M059J (cell line): ENCODE data around the gene BIRC6.

- RAMPAGE, long total RNA, result no peak
Observed at GRCh38 chr2:30225015-30225901, 6.1 kb upstream of the LBH start.

GRCh38 chr2:30300313-30300705 is 69.0 kb downstream of the LBH start:
- RAMPAGE, long total RNA, result no peak

GRCh38 chr2:30361629-30362931 is 85.0 kb upstream of the LCLAT1 start:
- RAMPAGE, long total RNA, result no peak

DNA sequence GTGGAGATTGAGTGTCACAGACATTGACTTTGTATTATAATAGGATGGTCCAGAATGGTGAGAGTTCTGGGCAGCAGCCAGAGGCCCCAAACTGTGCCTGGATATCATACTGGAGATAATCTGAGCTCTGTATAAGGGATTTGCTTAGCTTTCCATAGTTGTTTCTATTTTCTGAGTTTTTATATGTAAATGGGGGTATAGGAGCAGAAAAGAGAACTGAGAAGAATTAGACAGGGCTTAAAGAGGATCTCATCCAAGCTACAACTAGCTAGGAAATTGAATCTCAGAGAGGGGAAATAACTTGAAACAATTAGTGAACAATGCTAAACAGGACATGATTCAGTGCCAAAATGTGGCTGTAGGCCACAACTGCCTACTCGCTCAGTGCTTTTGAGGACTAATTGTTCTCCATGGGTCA is 10.1 kb upstream of the LCLAT1 start:
- RAMPAGE, long total RNA, result no peak

- RAMPAGE, long total RNA, result no peak
Observed at GRCh38 chr2:30447740-30448175, 712 bp downstream of the LCLAT1 start.

DNA sequence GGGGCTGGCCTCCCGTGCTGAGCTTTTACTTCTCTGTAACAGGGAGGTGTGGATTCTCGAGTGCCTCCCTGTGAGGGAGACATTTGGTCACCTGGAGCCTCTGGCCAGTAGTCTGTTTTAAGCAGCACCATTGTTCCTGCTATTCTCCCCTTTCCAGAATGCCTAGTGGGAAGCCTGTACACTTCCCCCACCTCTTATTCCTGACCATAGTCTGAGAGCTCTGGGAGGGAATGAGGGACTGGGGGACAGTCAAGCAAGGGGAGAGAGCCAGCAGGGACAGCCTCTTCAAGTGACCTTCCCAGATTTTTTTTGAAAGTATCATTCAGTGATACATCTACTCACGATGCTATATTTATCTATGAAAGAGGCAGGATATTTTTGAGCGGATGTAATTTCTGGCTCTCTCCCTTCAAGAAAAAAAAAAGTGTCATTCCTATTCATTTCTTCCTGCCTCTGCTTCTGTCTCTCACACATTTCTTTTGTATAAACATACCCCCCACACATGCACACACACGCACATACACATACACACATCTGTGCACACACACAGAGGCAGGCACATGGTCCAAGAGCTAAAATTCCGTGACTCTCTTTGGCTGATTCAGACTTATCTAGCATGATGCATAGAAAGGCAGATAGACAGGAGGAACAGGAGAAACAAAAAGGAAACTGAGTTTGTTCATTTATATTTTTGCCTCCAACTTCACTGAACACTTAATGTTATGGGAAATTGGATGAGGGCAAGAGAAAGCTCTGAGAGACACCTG is 112.6 kb downstream of the CAPN13 start:
- RAMPAGE, long total RNA, result no peak

DNA sequence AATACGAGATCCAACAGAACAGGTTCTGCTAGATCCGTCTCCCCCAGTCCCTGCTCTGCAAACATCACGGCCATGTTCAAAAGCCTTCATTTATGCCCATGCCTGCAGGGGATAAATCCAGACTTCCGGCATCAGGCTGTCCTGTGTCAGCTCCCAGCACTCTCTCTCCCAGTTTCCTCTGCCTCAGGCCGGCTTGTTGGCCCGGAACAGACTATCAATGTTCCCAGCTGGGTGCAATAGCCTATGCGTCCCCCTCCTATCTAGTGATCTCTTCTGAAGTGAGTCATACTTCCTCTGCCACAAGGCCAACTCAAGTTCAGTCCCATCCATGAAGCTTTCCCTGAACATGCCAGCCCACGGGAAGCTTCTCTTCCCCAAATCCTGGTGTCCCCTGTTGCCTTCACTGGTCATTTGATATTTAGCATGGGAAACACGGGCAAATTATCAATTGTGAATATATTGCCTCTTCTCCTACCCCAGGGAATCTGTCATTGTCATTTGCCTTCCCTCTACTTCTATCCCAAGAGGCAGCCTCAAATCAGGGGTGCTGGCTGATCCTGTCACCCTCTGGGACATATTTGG is 51.1 kb downstream of the CAPN13 start:
- RAMPAGE, long total RNA, result no peak

GRCh38 chr2:30904125-30904876 is 97.1 kb upstream of the CAPN13 start:
- RAMPAGE, long total RNA, result no peak

DNA sequence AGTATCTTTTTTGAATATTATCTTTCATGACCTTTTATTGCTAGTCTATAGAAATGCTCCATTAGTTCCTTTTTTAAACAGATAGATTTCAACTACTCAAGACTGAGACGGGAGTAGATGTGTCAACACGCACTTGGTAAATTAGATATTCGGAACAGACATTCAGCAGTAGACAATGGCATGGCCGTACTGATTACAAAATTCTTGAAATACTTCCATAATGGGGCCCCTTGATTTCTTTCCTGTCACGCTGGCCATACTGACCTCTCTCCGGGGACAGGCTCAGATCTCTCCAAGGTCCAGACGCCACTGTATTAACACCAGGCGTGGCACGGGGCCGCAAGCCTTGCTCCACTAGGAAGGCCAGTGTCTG is 2.5 kb upstream of the EHD3 start:
- RAMPAGE, long total RNA, result no peak

DNA sequence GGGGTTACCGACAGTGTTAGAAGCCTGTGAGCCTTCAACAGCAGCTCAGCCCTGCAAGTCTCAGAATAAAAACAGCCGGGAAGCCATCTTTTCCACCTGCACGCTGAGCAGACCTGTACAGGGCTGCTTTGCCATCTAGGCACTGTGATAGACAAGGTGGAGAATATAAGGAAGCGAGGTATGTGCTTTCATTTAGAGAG is 49.1 kb downstream of the XDH start:
- RAMPAGE, long total RNA, result no peak

DNA sequence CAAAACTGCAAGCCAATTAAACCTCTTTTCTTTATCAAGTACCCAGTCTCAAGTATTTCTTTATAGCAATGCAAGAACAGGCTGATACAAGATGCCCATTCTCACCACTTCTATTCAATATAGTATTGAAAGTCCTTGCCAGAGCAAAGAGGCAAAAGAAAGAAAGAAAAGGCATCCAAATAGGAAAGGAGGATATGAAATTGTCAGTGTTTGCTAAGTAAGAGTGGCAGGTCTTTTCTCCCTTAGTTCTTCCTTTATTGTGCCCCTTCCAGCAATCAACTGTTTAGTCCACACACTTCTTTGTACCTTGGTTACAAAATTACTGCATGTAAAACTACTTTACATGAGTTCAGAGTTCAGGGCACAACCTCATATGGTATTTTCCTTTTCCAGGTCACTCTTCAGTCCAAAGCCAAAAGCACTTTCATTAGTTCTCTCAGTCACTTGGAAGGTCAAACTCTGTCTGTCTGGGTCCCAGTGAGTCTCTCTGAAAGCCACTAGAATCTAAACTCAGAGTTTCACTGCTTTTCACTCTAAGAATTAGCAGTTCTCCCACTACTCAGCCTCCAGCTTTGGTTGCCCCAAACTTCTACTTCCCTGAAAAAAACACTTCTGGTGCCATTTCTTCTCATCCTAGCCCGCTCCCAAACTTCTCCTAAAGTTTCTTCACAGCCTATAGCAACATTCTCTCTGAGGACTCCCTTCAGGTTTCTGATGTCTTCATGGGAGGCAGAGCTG is 122.5 kb upstream of the SRD5A2 start:
- RAMPAGE, long total RNA, result no peak

- RAMPAGE, long total RNA, result no peak
Observed at GRCh38 chr2:31876071-31877021, 134.5 kb downstream of the MEMO1 start.

GRCh38 chr2:31981152-31981716 is 29.6 kb downstream of the MEMO1 start:
- RAMPAGE, long total RNA, result no peak

GRCh38 chr2:32356275-32357558 is at the start of gene BIRC6:
Gene BIRC6 (plus strand): TSS chr2:32357023.
- RAMPAGE, long total RNA, result no peak

- RAMPAGE, long total RNA, result no peak
Observed at GRCh38 chr2:32720022-32720242, 92.1 kb downstream of the TTC27 start.

DNA sequence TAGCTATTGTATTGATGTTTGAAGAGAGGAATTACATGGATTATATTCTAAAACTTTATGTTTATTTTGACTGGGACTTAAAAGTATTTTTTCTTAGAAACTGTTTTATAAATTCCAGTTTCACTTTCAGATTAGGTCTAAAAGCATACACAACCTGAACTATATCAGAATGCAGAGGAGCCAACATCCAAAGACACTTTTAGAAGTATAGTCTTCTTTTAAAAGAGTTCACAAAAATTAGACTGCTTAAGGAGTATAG is 128.5 kb downstream of the TTC27 start:
- RAMPAGE, long total RNA, result no peak

GRCh38 chr2:33333246-33334062 is 143.0 kb upstream of the RASGRP3 start:
- RAMPAGE, long total RNA, result no peak

GRCh38 chr2:33437123-33437962 is 39.1 kb upstream of the RASGRP3 start:
- RAMPAGE, long total RNA, result no peak

DNA sequence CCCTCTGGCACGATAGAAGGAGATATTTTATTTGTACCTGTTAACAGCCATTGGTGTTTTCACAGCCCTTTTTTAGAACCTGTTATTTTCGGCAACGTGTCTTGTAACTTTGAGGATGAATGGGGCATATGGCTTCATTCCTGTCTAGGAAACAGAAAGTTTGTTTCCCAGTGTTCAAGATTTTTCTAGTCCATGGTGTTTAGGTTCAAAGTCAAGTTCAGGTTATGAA is 300 bp downstream of the RASGRP3 start:
- RAMPAGE, long total RNA, result no peak

DNA sequence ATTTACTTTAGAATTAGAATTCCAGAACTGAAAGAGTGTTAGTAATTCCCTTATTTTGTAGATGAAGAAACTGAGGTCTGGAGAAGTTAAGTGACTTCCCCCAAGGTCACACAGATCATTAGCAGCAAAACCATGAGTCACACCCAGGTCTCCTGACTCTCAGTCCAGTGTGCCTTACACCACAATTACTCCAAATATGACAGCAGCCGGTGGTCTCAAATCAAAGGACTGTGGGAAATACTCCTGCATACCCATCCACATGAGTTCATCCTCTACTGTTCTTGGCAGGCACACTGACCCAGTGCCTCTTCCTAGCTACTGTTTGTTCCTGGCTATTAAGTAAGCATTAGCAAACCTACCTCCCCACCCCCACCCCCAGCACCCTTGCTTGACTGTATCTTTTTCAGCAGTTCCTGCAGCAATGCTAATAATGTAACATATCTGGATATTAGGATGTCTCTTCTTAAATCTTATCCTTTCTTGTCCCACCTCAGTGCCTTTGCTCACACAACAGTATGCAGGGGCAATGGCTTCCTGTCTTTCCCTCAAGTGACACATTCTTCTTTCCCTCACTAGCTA is 46.3 kb downstream of the FAM98A start:
- RAMPAGE, long total RNA, result no peak